WTC11 (cell line): ENCODE results near the gene HNRNPK.

DNA sequence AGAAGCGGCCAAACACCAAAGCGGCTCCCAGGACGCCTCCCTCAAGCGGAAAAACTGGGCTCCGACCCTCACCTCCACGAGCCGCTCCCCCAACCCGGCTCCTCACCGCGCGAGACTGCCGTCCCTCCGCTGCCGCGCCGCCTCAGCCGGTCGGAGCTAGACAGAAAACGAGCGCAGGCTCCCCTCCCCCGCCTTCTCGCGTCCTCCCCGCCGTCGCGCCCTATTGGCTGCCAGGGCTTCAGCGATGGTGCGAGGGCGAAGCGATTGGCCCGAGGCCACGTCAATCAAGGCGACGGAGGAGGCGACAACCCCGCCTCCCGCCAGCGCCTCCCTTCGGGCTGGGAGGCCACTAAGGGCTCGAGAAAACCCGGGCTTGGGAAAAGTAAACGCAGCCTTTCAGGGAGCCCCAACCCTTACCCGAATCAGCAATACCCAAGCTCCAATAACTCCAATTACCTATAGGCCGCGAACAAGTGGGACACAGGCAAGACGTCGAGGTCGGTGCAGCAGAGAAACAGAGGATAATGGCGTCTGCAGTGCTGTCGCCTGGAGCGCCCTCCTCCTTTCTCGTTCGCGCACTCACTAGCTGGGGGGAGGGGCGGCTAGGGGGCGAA, at the start of gene HNRNPK:
HNRNPK (minus strand) TSS at position 169 of the 614 bp plus-strand sequence.
- PRO-cap, result bidirectional peak, plus-strand start outside the sequence, minus-strand start at position 566 of the sequence

- PRO-cap, result bidirectional peak, plus-strand start at chr9:84536178, minus-strand start at chr9:84536042
Observed at GRCh38 chr9:84535870-84536309, 133.6 kb upstream of the NTRK2 start.

GRCh38 chr9:85740678-85741396, 917 bp downstream of the AGTPBP1 start:
- PRO-cap, result no peak

GRCh38 chr9:85941995-85942309, 1.0 kb downstream of the NAA35 start:
- PRO-cap, result no peak

- PRO-cap, result no peak
Observed at GRCh38 chr9:86021192-86021592, 78.2 kb downstream of the GOLM1 start.

GRCh38 chr9:86046281-86047169, 52.8 kb downstream of the GOLM1 start:
- PRO-cap, result no peak

GRCh38 chr9:86584416-86584697, 230.1 kb upstream of the TUT7 start:
- PRO-cap, result no peak

- PRO-cap, result bidirectional peak, plus-strand start at chr9:86946210, minus-strand start at chr9:86946158; bidirectional peak, plus-strand start at chr9:86946638, minus-strand start at chr9:86946580
Observed at GRCh38 chr9:86946024-86946720, 1.1 kb downstream of the GAS1 start.

GRCh38 chr9:87406615-87407238, 90.9 kb upstream of the DAPK1 start:
- PRO-cap, result no peak

DNA sequence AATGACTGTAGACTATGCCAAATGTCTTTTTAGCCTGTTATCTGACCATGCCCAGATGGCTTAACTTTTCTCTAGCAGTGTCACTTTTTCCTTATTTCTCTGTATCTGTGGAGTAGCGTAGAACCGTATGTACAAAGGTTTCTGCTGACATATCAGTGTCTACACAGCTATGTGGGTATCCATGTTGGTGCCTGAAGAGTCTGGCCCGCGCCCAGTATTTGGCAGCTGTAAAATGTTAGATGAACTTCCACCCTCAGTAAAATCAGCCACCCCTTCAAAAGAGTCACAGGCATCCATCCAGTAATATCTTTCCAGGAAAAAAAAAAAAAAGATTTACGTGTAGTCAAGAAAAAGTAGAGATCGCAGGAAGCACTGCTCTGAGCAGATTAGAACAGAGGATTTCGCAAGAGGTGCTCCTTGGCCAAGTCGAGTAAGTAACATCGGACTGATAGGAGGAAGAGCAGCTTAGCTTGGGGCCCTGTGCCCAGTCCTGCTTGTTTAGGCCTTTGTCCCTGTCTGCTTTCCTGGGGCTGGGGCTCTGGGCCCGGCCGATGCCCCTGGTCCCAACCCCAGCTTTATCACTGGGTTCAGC, 21.0 kb downstream of the DAPK1 start:
- PRO-cap, result no peak

DNA sequence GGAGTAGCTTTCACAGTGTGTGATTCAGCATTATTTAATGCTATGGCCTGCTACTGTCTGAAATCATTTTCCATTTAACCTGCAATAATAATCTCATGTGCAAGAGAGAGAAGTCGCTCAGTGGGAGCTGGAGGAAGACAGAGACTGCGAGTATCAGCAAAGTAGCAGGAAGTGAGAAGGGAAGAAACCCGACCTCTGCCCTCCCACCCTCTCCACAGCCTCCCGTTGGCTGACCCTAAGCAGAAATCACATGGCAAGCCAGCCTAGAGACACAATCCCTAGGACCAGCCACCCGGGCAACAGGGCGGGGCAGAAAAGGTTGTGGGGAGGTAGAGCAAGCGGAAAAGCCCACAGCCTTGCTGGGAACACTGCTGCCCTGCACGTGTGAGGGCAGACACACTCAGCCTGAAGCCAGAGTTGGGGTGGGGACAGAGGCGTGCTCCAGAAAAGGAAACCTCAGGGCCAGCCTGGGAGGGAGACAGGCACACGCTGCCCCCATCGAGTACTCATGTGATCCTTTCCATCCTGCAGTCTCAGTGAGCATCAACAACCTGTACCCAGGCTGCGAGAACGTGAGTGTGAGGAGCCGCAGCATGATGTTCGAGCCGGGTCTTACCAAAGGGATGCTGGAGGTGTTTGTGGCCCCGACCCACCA, 39.8 kb upstream of the CTSL start:
- PRO-cap, result no peak

DNA sequence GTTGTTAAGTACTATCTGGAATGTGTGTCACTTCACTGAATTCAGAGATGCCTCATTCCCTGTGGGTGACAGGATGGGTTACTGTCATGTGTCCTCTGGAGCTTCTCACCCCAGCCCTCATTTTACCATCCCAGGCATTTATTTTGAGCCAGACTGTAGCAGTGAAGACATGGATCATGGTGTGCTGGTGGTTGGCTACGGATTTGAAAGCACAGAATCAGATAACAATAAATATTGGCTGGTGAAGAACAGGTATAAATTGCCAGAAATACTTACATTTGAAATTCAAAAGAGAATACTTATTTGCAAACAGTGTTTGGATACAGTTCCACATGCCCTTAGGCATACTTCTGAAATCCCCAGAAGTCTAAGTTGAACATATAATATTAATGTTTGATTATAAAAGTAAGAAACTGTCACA, 4.3 kb downstream of the CTSL start:
- PRO-cap, result no peak

DNA sequence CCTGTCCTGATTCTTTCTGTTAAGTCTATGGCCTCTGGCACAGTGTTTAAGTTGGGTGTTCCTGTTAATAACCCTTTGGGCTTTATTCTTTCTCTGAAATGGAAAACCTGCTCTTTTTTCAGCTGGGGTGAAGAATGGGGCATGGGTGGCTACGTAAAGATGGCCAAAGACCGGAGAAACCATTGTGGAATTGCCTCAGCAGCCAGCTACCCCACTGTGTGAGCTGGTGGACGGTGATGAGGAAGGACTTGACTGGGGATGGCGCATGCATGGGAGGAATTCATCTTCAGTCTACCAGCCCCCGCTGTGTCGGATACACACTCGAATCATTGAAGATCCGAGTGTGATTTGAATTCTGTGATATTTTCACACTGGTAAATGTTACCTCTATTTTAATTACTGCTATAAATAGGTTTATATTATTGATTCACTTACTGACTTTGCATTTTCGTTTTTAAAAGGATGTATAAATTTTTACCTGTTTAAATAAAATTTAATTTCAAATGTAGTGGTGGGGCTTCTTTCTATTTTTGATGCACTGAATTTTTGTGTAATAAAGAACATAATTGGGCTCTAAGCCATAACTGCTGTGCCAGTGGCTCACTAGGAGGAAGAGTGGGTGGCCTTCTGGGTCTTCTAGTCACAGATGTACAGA, 5.1 kb downstream of the CTSL start:
- PRO-cap, result no peak

DNA sequence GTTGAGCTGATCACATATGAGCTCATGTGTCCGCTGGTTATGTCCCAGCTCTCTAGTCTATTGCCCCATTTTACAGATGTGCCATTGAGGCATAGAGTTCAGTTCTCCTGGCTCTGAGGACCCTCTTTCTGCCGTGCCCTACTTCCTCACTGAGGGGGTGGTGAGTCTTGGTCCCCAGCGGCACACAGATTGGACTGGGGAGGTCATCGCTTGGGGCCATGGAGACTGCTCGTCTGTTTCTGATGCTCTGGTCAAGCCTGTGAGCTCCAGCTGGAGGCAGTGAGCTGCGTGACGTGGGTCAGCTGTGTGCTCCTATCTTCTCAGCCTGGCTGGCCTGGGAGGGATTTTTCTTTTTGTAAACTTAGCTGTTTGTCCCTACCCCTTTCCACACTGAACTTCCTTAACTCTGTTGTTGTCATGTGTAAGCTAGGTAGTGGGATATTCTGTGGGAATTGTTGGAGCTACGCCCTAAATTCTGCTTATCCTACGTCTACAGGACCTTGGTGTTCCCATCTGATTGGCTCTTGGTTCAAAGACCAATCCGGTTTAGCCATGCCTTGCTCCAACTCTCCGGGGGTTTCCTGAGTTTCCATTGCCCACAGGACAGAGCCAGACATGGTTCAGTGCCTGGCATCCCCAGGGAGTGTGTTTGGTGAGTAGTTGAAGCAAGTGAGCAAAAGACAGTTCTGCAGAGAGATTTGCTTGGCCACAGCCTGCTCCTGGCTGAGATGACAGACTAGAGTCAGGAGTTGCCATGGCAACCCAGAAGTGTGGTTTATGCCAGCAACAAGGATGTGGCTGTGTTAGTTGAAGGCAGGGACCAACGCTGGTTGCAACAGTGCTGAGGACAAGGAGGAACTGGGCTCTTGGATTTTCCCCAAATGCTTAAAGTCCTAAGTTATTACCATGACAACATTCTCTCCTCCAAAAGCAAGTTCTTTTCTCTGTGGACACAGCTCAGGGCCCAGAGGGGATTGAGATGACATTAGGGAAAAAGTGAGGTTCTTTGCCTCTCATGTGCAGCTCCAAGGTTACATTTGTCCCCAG, 2.5 kb downstream of the NXNL2 start:
- PRO-cap, result no peak

DNA sequence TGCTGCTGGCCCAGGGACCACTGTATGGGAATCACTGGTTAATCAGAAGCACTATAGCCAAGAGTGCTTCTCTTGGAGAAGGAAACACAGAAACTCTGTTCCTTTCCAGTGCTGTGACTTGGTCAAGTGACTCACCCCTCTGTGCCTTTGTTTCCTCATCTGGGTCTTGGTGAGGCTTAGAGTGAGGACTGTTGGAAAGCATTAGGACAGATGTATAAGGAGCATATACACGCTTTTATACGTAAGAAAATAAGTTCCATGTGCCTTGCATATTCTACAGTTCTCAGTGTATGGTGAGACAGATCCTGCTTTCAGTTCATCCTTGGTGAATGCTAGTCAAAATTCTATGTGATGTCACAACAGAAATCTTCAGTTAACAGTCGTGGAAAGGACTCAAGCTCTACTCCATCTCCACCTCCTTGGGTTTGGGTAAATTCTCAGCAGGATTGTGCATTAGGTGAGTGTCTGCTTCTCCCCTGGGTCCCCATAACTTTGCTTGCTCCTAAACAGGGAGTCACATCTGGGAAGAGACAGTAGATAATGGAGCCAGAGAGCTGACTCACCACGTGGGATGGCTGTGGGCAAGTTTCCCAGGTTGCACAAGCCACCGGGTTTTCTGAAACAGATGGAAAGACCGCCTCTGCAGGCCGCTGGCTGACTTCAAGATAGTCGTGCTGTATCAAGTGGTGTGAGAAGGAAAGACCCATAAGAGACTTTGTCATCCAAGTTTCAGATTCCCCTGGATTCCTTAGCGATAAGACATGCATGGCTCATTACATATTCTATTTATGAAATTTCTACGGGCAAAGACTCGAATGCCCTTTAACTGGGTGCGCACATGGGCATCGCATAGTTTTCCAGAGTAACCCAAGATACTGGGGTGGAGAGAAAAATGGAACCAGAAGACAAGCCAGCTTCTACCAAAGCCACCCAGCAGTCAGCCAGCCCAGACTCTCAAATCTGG, 117.1 kb downstream of the NXNL2 start:
- PRO-cap, result no peak

DNA sequence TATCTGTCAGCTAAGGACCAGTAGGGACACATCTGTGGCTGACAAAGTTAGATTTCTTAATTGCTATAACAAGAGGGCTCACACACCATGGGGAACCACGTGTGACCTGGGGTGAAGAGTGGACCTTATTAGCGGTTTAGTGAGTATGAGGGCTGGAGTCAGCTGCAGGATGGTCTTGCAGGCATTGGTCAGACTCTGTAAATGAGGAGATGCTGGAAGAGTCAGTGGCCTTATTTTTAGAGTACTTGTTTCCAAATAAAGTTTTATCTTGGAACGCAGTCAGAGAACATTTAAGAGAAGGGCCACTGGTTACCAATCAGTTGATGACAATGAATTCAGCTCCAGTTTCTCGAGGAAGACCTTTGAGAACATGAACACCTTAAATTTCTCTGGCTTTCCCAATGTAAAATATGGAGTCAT, 186.0 kb upstream of the S1PR3 start:
- PRO-cap, result no peak

DNA sequence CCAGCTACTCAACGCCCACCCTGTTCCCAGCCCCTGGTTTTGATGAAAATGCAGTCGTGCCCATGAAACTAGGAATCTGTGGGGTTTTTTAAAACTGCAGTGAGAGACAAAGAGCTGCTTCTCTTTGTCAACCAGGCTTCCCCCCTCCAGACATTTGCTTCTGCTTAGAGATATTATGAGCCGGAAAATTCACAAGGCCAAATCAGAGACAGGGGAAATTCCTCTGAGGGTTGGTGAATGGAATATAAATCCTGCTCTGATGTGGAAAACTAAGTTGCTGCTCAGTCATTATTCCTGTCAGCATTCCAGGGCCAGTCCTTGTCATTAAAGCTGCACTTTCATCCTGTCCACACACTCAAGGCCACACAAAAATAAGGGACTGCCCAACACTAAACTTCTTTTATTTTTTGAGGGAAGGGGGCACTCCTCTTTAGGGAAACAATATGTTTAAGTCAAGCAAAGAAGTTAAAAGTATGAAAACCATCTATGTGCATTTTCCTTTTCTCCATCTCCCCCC, 119.1 kb upstream of the S1PR3 start:
- PRO-cap, result no peak

DNA sequence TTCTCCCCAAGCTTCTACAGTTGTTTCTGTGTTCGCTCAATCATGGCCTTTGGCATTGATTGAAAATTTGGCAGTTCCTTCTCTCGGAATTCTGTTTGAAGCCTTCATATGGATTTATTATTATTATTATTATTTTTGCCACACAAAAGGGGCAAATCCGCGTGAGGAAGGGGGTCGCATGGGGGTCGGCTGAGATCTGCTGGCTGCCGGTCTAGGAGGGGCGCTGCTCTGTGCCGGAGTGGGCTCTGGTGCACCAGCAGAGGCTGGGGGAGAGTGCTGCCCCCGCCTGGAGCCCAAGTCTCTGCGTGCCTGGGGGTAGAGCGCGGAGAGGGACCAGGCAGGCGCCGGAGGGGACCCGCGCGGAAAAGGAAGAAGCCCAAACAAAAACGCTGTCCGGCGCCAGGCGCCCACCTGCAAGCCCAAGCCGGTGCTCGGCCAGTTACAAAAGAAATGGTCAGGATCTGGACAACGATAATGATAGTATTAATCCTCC, 676 bp upstream of the S1PR3 start:
- PRO-cap, result no peak

DNA sequence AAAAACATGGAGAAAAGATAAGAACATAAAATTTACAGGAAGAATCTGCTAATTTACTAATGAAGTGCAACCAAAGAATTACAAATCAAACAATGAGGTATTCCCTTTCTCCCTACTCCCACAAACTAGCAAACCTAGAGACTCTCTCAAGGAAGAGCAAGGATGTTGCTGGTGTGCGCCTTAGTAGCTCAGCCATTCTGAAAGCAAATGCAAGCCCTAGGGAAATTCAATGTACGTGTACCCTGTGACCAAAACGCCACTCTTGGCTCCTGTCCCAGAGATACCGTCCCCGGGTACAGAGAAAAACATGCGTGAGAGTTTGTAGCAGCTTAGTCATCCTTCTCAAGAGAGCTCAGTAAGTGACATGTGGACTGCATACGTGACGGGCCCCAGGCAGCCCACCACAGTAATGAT, 45.0 kb downstream of the S1PR3 start:
- PRO-cap, result no peak

DNA sequence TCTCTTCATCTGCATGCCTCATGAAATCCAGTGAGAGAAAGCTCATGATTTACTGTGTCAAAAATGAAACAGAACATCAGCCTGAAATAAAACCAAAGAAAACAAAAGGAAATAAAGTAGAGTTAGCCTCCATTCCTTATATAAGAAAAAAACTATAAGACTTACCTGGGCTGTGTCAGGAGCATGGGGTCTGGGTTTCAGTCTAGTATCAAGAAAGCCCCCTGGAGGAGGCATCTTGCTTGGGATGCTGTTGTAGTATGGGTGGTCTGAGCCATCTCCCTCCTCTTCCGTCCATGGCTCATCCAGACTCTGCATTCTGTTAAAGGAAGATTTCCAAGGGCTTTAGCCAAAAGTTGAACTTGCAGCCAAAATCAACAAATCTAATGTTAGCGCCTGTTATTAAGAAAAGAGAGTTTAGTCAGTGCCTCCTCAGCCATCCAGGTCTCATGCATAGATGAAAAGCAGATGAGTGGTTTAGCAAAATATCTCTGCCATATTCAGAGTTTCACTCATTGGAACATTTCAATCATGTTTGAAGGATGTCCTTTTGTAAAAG, 55.5 kb downstream of the S1PR3 start:
- PRO-cap, result no peak